HEK293 (cell line): ENCODE measurements around a stretch of chr9.

- PRO-cap = no peak
- RRBS, 2 experiments = no CpG with 5 or more reads among the region's 5 CpGs
Observed at GRCh38 chr9:70168555-70168972, 90.2 kb upstream of the SMC5 start.

DNA sequence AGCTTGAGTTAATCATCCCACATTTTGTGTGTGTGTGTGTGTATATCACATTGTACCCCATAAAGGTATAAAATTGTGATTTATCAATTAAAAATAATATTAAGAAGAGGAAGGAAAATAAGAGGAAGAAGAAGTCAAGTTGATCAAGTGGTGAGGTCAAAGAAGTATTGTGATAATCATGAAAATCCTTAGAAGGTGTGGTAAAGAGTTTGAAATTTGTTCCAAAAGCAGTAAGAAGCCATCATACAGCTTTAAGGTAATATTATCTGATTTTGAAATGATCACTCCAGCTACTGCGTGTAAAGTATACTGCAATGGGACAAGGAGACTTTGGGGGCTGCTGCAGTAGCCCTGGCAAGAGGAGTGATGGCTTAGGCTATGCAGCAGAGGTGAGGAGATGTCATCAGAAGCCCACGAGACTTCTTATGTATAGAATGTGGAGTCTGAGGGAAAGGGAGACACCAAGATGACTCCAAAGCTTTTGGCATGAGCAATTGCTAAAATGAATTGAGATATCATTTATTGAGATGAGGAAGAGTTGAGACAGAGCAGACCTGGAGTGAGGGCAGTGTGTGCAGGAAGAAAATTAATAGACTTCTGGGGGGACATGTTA, 37.0 kb upstream of the SMC5 start:
- PRO-cap = no peak
- RRBS, 2 experiments = no CpG with 5 or more reads among the region's 2 CpGs

- PRO-cap = no peak
- RRBS, 2 experiments = no CpG with 5 or more reads among the region's 5 CpGs
Observed at GRCh38 chr9:70405769-70406683, 8.4 kb downstream of the KLF9 start.

DNA sequence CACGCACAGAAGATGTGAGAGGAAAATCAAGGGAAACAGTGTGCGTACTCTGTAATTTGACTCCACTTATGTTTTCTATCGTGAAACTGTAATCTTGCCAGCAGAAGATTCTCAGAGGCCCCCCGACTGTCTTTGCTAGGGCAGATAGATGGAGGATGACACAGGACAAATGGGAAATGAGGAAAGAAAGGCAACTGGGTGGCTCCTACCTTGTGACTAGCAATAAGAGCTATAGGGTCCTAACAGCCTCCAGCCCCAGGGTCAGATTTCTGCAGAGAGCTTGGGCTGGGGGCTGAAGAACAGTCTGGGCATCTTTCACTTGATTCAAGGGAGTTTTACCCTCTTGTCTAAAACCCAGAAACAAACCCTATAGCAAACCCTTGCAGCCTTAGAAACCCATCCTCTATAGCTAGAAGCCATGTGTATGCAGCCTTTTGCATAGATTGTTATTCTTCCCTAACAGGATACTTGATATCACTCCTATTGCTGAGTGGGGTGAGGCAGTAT, 7.0 kb downstream of the KLF9 start:
- PRO-cap = no peak
- RRBS, 2 experiments = no CpG with 5 or more reads among the region's 4 CpGs

DNA sequence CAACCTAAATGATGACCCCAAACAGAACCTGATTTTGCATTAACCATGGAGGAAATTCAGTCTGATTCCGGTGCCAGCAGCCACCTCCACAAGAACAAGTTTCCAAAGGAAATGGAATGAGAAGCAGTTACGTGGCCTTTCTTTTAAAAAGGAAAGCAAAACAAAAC, 3.1 kb downstream of the KLF9 start:
- PRO-cap = no peak
- RRBS, 2 experiments = no CpG with 5 or more reads among the region's 2 CpGs

GRCh38 chr9:70411649-70412711, 2.5 kb downstream of the KLF9 start:
- PRO-cap = bidirectional peak, plus-strand start at chr9:70412268, minus-strand start at chr9:70412066
- RRBS, 2 experiments = 0 to 8% methylated on average over 3 to 7 of the region's 41 CpGs

GRCh38 chr9:70480165-70481053, 66.0 kb upstream of the KLF9 start:
- PRO-cap = no peak
- RRBS, 2 experiments = no CpG with 5 or more reads among the region's 20 CpGs

GRCh38 chr9:70600481-70600854, 186.0 kb upstream of the KLF9 start:
- PRO-cap = no peak
- RRBS, 2 experiments = no CpG with 5 or more reads among the region's 1 CpG

GRCh38 chr9:71096266-71096660, 25.2 kb downstream of the TRPM3 start:
- PRO-cap = no peak
- RRBS, 2 experiments = no CpG with 5 or more reads among the region's 2 CpGs

- PRO-cap = no peak
- RRBS, 2 experiments = no CpG with 5 or more reads among the region's 5 CpGs
Observed at GRCh38 chr9:71734841-71735186, 33.5 kb downstream of the CEMIP2 start.

- PRO-cap = no peak
- RRBS, 2 experiments = no CpG with 5 or more reads among the region's 16 CpGs
Observed at GRCh38 chr9:71767458-71768027, 770 bp downstream of the CEMIP2 start.

DNA sequence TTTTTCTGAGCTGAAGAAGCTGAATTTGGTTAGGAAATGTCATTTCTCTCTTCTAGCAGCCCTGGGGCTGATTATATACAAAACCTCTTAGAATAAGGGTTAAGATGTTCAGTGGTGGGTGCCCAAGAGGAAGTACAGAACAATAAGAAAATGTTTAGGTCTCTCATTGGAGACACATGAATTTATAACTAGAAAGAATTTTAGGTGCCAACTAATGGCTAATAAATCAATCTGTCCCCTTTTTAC, 14.2 kb downstream of the ABHD17B start:
- PRO-cap = no peak

DNA sequence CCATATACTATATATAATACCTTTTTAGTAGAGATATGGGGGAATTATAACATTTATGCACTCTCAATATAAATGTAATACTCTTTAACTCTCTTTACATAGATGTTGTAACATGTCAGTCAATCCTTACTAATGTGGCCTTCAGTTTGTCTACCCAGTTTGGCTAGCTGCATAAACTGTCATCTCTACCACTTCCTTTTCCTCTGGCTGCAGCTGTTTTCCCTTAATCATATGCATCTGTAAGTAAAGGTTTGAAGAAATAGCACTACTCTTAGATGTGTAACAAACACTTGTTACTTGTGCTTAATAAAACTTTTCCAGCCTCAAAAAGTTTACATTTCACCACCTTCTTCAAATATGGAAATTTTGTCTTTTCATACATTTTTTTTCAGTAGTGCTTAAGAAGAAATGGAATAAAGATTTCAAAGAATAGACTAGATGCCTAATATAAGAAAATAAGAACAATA, 13.3 kb downstream of the ABHD17B start:
- PRO-cap = no peak

- PRO-cap = no peak
- RRBS, 2 experiments = no CpG with 5 or more reads among the region's 5 CpGs
Observed at GRCh38 chr9:72155222-72155785, 6.1 kb downstream of the GDA start.

DNA sequence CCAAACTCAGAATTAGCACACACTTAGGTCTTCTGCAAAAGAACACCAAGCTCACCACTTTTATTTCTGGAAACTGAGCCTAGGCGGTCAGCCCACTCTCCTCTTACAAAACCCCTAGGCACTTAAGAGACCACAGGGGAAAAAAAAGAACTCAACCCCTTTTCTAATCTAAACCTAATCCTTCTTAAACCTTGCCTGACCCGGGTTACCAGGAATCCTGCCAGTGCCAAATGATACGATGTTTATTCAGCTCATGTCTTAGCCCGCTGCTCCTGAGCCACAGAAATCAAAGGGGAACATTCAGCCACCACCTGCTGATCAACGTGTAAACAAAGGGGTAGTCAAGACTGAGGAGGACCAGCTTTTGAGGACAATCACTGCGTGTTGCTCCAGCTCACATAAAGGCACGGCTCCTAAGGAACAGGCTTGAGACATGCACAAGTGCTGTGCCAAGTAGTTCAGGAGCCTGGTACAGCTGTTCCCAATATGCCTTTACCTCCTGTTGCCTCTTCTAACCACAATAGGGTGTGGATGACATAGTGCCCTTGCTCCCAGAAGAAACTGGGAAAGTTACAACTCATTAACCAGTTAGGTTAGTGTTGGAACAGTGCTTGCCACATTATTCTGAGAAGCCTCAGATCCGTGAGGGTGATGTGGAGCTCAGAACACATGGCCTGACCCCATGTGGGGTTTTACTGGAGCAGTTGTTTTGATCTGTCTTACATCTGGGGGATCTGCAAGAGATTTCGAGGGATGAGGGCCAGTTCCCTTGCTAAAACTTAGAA, 49.3 kb downstream of the ZFAND5 start:
- PRO-cap = no peak
- RRBS, 2 experiments = no CpG with 5 or more reads among the region's 9 CpGs

GRCh38 chr9:72352531-72352878, 12.5 kb downstream of the ZFAND5 start:
- PRO-cap = no peak
- RRBS, 2 experiments = no CpG with 5 or more reads among the region's 1 CpG

GRCh38 chr9:72359803-72360344, 5.1 kb downstream of the ZFAND5 start:
- PRO-cap = no peak
- RRBS, 2 experiments = no CpG with 5 or more reads among the region's 4 CpGs

DNA sequence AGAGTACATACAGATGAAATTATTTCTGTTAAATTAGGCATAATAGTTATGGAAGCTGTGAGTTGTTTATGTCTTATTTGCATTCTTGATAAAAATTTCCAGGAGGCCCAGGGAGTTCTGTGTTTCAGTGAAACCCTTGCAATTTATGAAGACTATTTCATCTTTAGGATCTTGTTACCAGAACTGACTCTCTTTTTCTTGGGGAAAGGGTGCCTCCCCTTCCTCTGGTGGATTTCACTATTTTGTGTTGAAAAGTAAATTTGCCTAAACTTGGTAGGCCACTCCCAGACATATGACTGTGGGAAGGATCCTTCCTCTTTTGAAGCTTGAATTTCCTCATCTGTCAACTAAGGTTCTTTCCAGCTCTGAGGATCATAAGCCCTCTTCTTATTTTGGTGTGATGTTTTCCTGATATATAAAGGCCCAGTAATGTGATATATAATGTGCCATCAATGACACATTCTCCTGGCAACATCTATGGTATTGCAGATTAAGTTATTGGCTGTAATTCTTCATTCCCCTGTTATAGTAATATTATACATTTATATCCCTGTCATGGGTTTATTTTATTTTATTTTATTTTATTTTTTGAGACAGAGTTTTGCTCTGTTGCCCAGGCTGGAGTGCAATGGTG, 59.1 kb upstream of the ZFAND5 start:
- PRO-cap = no peak

- PRO-cap = no peak
- RRBS, 2 experiments = no CpG with 5 or more reads among the region's 2 CpGs
Observed at GRCh38 chr9:72586681-72587090, 65.3 kb downstream of the TMC1 start.

- PRO-cap = no peak
- RRBS, 2 experiments = no CpG with 5 or more reads among the region's 4 CpGs
Observed at GRCh38 chr9:72916705-72917323, 36.0 kb downstream of the ALDH1A1 start.